Fibroblast of villous mesenchyme (primary cell): ENCODE measurements around the genes H2AP, SRPX and TSPAN7.

DNA sequence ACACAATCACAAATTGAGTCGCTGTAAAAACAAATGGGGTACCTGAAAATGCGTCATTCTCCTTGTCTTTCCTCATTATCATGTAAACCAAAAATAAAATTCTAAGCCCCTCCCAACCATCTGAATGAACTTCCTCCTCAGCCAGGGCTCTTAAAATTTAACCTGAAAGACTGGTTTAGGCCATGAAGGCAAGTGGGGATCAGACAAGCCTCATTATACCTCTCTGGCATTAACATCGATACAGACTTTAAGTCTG lies 358.3 kb upstream of the MAGEB16 start:
- CAGE, long polyA plus RNA = no peak

GRCh38 chrX:36963937-36964256 lies 44.3 kb upstream of the FAM47C start:
- CAGE, long polyA plus RNA = no peak

DNA sequence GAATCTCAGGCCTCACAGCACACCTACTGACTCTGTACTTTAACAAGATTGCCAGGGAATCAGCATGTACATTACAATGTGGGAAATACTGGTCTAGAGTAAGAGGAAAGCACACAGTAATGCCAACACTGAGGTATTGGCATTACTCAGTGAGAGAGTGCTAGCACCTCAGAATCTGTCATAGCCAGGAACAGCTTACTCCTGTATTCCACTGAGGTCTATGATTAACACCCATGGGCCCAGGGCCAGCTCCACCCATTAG lies 56.0 kb downstream of the LANCL3 start:
- CAGE, long polyA plus RNA = no peak

DNA sequence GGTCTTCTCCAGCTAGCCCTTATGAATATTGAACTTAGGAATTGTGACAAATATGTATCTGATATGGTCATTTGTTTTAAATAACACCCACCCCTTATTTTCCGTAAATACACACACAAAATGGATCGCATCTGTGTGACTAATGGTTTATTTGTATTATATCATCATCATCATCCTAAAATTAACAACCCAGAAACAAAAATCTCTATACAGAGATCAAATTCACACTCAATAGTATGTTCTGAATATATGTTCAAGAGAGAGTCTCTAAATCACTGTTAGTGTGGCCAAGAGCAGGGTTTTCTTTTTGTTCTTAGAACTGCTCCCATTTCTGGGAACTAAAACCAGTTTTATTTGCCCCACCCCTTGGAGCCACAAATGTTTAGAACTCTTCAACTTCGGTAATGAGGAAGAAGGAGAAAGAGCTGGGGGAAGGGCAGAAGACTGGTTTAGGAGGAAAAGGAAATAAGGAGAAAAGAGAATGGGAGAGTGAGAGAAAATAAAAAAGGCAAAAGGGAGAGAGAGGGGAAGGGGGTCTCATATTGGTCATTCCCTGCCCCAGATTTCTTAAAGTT lies 32.2 kb downstream of the CYBB start:
- CAGE, long polyA plus RNA = no peak

DNA sequence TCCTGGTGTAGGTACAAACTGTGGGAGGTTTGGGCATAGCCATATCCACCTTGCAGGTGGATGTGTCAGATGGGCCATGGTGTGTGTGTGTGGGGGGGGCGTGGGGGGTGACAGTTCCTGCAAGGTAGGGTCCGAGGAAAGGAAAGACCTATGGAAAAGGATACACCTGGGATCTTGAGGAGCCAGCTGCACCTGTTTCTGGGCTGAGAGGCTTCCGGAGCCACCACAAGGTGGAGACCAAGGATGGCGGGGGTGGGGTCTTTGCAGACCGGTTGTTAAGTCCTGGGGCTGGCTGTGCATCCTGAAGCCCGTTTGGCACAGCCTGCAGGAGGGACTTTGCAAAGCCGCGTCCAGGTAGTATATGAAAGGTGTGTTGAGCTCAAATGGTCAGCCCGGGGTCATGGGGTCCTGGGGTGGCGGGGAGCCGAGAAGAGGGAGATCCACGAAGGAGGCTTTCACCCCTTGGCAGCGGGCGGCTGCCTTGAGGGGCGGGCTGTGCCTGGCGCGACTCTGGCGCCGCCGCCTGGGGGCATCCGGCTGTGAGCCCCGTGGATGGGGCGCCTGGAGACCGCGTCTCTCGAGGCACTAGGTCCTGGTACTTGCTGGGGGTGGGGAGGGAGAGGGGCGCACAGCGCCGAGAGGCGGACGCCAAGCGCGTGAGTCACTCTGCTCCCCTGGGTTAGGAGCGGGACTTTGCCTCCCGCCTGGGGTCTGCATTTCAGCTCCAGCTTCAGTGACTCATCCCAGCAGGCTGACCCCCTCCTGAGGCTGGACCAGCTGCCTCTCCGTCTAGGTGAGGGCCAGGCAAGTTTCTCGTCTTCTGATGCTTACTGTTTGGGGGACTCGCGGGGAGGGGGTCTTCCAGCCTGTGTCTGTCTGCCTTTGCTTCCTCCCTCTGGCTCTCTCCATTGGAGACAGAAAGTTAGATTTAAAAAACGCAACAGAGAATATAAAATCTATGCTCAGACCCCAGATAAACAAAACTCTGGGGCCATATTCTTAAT lies 58.3 kb upstream of the DYNLT3 start:
- CAGE, long polyA plus RNA = no peak

- CAGE, long polyA plus RNA = no peak
Measured at GRCh38 chrX:37990704-37990993, at the start of gene H2AP. Gene H2AP, plus strand, starts transcription at chrX:37990779.

GRCh38 chrX:38160972-38161180 lies 59.8 kb downstream of the SRPX start:
- CAGE, long polyA plus RNA = no peak

- CAGE, long polyA plus RNA = no peak
Measured at GRCh38 chrX:38219928-38220371, 721 bp downstream of the SRPX start.

DNA sequence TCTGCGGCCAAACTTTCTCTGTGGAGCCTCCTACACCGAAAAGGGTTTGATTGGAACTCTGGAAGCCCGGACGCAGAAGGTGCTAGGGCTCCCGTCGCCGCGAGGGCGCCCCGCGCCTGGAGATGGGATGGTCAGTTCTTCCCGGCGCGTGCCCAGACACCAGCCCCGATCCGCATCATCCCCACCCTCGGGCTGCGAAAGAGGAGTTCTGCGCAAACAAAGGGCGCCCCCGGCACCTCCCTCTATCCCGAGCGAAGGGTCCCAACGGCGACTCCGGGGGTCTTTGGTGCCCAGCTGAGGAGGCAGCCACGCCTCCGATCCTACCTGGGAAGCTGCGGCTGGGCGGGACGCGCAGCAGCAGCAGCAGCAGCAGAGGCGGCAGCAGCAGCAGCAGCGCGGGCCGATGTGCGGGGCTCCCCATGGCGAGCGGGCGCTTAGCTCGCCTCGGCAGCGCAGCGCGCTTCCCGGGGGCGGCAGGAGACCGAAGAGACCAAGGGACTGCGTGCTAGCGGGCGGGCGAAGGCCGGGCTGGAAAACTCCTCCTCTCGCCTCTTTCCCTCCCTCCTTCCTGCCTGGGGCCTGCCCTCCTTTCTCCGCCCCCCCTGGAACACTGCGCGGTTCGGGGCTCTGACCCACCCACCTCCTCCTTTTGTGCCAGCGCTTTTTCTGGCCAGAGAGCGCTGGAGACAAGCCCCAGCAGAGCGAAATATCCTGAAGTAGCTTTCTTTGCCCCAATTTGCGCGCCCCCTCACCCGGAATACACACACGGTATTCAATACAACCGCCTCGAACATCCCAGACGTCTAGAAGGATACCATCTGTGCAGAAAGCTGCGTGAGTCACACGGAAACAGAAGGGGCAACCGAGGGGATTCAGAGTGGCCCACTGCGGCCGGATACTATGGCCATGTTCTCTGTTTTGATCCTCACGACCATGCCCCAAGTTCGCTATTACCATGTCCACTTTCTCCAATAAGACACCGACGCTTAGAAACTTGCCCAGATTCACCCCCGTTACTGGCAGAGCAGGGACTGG lies at the start of gene SRPX:
Gene SRPX (minus strand): TSS at position 500 of the 1,035 bp plus-strand sequence.
- CAGE, long polyA plus RNA = start-site peak on the minus strand centred at position 498 of the sequence, 68 bp wide, 40 and 334 reads in 2 replicates

- CAGE, long polyA plus RNA = no peak
Measured at GRCh38 chrX:38287360-38288322, 39.7 kb downstream of the RPGR start.

DNA sequence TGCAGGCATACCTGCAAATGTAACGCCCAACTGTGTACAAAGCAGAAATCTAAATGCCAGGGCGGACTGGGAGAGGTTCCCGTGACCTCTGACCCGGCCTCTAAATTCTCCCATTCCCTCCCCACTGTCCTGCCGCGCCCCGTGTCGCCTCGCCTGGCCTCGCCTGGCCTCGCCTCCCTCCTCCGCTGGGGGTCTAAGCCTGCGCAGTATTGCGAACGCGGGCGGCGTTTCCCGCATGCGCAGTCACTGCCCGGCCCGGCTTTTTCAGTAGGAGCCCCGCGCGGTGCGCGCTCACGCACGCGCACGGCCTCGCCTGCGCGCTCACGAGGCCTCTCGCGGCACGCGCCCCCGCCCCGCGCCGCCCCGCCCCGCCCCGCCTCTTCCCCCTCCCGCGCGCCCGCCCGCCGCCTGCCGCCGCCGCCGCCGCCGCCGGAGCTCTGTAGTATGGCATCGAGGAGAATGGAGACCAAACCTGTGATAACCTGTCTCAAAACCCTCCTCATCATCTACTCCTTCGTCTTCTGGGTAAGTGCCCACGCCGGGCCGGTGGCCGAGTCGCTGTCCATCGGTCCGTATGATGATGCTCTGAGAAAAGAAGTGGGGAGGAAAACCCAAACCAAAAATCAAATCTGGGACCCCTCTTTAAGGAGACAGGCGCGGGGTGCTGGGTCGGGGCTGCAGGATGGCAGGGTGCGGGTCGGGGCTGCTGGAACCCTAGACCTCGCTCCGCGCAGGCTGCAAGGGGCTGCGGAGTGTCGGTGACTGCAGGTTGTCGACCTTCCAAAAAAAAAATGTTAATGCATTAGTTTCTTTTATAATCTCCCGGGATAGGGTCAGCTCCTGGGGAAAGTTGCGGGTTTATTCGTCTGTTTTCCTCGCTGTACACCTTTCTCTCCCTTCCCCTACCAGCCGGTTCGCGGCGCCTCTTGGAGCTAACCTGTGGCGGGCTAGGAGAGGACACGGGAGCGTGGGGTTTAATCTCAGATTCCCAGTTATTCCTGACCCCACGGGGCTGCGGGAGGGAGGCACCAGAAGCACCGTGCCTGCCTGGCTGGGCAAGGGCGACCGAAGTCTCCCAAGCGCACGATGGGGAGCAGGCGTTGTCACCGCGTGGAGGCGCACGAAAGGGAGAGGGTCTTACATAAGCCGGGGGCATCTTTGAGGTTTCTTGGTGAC lies at the start of gene TSPAN7:
Gene TSPAN7 (plus strand): TSS at position 440 of the 1,176 bp plus-strand sequence.
- CAGE, long polyA plus RNA = no peak

DNA sequence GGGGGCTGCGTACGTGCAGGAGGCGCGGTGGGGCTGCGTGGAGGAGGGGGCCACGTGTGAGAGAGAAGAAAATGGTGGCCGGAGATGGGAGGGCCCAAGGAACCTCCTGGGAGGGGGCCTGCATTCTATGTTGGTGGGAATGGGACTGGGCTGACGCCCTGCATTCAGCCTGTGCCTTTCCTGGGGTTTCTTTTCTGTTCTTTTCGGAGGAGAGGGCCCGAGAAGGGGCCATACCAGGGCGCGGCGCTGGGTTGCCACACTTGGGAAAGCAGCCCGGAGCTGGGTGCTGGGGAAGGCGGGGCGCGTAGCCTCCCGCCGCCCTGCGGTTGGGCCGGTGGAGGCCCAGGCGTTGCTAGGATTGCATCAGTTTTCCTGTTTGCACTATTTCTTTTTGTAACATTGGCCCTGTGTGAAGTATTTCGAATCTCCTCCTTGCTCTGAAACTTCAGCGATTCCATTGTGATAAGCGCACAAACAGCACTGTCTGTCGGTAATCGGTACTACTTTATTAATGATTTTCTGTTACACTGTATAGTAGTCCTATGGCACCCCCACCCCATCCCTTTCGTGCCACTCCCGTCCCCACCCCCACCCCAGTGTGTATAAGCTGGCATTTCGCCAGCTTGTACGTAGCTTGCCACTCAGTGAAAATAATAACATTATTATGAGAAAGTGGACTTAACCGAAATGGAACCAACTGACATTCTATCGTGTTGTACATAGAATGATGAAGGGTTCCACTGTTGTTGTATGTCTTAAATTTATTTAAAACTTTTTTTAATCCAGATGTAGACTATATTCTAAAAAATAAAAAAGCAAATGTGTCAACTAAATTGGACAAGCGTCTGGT lies 4.6 kb downstream of the MID1IP1 start:
- CAGE, long polyA plus RNA = no peak

DNA sequence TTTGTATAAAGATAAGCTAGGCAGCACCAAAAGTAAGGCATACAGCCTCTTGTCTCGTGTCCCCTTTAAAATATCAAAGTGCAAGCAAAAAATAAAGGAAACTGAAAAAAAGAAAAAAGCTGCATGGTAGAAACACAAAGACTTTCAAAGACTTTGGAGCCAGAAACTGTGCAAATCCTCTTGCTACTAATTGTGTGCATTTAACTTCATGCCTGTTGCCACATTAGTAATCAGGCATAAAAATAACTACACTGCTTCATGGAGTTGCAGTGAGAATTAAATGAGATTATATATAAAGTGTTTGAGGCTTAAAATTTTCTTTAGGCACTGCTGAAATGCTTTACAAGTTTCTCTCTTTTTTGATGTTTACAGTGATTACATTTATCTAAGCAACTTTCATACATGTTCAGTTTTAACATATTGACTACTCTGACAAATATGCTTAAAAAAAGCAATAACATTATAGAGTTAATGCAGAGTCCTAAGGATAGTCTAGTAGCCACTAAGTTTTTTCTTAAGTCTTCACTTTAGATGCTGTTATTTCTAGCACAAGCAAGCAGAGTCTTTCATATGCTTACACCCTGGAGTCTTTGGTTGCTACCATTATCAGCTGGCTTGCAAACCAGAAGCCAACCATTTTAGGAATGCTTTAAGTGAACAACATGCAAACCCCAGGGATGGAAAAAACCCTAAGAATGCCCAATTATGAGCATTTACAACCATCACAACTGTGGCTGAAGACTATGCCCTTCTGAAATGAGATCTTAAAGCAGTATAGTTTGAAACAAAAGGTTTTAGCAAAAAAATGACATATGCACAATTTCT lies 6.4 kb downstream of the MID1IP1 start:
- CAGE, long polyA plus RNA = no peak

DNA sequence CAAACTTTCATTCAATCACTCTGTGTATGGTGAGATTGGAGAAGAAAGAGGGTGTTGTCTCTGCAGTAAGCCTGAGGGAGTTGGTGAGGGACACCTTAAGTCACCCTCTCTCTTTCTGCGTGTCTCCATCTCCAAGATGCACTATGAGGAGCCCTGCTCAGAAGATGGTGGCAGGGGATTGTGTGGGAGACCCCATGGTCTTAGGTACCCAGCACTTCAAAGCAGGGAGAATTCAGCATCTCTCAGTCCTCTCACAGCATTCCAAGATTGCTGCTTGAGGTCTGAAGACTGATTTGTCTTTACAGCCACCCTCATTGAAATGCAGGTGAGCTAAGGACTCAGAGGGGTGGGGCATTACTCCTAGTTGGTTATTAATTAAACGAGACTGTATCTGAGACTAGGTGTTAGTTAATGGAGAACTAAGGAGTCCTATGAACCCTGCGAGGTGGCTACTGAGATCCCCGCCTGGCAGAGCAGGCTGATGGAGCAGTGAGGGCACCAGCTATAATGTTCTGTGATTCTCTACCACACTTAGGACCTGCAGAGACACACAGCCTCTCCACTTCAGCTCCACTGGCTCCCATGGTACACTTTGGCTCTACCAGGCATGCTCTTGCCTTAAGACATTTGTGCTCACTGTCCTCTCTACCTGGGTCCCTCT lies 215.2 kb downstream of the MID1IP1 start:
- CAGE, long polyA plus RNA = no peak

- CAGE, long polyA plus RNA = no peak
Measured at GRCh38 chrX:39065044-39065719, 263.9 kb downstream of the MID1IP1 start.

DNA sequence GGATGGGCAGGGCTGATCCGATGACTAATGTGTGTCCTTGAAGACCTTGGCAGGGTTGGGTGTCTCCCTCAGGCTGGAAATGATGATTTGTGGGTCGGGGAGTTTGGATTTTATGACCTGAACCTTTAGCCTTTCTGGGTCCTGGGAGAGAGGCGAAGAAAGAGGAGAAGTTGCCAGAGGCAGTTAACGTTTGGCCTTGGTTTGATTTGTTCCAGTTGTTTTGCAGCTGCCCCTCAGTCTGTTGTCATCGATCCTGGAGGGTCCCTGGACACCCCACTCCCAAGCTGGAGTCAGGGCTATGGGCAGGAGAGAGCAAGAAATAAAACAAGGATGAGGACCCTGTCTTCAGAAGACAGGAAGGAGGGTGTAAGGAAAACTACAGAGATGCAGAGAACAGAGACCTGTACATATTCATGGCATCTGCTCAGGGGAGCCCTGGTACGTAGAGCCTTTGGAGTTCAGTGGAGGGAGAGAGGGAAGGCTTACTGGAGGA lies 425.2 kb downstream of the MID1IP1 start:
- CAGE, long polyA plus RNA = no peak

- CAGE, long polyA plus RNA = no peak
Measured at GRCh38 chrX:39476441-39476874, 621.3 kb downstream of the BCOR start.

- CAGE, long polyA plus RNA = no peak
Measured at GRCh38 chrX:39787865-39788377, 309.8 kb downstream of the BCOR start.

DNA sequence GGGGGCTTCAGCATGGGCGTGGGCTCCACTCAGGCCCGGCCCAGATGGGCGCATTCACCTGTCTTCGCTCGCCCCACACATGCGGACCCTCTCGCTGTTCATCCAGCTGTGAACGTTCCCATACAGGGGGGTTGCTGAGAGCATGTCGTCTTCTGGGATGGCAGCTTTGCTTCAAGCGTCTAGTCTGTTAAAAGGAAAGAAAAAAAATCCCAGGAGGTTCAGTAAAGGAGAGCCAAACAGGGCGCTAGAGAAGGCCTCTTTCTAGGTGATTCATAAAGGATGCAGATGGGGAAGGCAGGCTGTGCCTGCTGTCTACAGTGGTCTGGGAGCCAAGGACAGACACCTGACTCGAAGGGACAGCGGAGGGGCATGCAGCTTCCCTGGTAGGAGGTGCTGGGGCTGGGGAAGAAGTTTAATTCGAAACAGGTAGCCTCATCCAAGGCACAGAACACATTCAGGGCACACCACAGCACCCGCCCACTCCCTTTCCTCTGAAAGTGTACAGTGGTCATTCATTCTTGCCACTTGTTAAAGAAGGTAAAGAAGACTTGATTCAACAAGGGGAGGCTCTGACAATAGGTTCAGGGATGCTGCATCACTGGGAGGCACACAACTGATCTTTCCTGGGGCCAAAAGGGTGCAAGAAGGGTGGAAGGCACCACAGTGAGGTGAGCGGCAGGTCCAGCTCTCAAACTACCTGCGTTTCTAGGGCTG lies 19.8 kb downstream of the BCOR start:
- CAGE, long polyA plus RNA = no peak

DNA sequence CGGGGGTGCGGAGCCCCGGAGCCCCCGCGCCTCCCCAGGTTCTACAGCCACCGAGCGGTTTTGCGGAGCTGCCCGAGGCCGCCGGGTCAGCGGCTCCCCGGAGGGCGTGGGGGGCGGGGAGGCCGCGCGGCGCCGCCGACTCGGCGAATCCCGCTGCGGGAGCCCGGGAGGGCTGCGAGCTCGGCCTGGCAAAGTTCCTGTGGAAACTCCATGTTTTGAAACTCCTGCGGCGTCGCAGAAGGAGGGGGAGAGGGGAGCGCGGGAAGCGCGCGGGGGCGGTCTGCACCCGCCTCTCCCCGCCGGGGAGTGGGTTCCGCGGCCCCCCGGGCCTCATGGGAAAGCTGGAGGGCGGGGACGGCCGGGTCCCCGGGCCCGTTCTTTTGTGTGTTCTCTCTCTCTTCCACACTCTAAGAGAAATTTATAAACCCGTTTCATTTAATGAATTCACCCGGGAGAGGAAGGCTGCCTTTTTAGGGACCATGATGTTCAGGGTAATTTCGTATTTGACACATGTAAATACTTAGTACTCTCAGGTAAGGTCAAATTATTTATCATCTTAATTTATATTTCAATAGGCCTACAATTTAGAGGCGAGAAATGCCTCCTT lies 12.0 kb upstream of the BCOR start:
- CAGE, long polyA plus RNA = no peak